ENCODE measurements around the gene SLC26A5.

- RRBS, 2 experiments, result 88 to 89% methylated on average over 2 of the region's 12 CpGs
Observed at GRCh38 chr7:101832861-101833526, 15.6 kb downstream of the CUX1 start.

GRCh38 chr7:101885658-101886144 lies 68.3 kb downstream of the CUX1 start:
- RRBS, 2 experiments, result no CpG with 5 or more reads among the region's 12 CpGs

DNA sequence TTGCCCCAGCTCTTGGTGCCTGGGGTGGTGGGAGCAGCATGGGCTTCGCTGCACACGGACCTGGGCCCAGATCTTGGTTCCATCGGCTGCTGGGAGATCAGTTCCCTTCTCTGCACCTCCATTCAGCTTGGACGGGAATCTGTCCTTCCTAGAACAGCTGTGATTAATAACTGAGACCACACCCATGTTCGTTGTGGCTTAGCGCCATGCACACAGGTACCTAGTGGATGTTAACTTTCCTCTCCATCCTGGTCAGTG lies 125.3 kb downstream of the CUX1 start:
- RRBS, 2 experiments, result no CpG with 5 or more reads among the region's 6 CpGs

DNA sequence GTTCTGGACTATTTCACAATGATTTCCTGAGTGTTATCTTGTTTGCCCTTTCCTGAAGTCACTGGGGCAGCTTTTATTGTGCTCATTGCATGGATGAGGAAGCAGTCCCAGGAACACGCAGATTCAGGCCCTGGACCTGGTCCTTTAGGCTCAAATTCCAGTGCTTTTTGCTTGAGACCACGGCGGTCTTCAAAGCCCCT lies 165.1 kb upstream of the SH2B2 start:
- RRBS, 2 experiments, result no CpG with 5 or more reads among the region's 3 CpGs

DNA sequence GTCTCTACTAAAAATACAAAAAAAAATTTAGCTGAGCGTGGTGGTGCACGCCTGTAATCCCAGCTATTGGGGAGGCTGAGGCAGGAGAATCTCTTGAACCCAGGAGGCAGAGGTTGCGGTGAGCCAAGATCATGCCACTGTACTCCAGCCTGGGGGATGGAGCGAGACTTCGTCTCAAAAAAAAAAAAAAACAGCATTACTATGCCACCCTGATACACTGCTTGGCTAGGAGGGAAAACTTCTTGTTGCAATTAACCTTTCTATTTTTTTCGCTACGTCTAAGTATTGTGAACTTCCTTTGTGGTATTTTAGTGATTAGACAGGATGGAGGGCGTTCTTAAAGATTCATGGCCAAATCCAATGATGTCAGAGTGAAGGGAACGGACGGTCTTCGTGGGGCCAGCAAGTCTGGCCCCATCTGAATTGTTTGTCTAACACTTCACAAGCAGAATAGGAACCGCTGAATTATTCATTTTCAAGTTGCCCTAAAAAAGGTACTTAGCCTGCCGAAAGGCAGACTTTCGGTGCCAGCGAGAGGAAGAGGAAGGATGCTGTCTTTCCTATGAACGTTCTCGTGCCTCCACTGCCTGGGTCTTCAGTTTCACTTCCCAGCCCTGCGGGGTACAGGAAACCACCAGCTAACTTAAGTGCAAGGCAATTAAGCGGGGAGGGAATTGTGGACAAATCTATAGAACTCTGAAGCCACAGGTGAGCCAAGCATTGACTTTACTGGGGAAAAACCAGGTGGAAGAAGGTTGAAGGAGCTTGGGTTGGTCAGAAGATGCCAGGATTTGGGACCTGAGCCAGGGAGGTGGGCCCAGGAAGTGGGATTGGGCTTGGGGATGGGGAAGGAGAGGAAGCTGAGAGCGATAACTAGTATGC lies 145.7 kb upstream of the SH2B2 start:
- RRBS, 2 experiments, result no CpG with 5 or more reads among the region's 20 CpGs

DNA sequence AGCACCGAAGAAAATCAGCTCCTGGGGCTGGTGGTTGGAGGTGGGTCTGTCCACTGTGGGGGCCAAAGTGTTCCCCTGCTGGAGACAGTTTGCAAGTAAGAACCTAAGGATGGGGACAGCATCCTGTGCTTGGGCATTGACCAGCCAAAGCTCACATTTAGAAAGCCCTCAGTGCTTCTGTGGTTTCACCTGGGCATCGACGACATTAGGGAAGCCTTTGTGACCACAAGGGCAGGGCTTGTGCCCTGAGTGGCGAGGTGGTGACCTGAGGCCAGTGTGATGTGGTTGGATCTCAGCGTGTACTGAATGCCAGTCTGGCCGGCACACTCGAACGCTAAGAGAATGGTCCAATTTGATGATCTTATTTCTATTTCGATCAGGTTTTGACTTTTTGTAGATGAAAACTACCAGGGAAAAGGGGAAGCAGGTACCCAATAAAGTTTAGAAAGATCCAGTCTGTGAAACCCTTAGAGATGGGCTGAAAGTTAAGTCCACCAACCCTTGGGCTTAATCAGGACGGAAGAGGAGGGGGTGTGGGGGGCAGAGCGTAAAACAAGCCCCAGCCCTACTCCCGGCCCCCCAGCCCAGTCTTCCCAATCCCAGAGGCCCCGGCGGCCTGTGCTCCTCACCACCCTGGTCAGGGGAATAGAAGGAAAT lies 32.0 kb upstream of the SH2B2 start:
- RRBS, 2 experiments, result no CpG with 5 or more reads among the region's 14 CpGs

DNA sequence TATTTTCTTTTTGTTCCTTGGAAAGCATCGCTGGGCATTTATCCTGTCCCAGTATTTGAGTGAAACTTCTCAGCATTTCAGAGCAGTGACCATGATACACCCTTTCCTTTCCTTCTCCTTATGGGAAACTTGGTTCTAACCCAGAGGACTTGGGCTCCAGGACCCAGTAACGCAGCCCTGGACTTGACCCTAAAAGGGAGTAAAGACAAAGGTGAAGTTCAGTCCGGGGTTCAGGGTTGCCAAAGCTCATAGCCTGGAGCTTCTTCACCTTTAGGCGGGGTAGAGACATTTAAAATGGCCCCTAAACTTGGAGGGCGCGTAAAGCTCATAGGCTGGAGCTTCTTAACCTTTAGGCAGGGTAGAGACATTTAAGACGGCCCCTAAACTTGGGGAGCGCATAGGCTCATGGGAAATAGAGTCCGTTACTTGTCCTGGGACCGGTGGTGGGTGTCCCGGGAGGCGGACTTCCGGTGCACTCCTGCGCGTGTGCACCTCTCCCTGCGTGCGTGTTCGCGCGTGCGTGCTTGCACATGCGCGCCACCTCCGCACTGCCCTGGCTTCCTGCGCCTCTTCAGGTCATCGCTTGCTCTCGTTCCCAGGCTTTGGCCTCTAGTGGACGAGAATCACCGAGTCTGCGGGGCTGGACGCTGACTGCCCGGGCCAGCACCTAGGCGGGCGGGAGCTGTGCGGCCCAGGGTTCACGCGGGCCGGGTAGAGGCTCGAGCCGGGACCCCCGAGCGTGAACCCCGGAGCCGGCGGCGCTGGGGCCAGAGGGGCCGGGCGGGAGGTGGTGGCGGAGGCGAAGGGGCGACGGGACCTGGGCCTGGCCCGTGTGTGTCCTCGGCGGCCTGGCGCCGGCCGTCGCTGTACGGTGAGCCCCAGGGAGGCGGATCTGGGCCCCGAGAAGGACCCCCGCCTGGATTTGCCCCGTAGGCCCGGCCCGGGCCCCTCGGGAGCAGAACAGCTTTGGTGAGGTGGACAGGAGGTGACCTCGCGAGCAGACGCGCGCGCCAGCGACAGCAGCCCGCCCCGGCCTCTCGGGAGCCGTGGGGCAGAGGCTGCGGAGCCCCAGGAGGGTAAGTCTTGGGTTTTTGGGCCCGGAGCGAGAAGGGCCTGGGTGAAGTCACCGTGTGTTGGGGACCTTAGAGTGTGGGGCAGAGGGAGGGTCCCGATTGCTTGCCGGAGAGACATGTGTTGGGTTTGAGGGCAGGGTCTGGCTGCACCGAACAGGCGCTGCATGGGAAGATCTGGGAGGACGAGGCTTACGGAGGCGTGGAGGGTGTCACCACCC lies 7.5 kb upstream of the SPDYE6 start:
- RRBS, 2 experiments, result 0 to 29% methylated on average over 1 of the region's 89 CpGs

- RRBS, 2 experiments, result no CpG with 5 or more reads among the region's 13 CpGs
Observed at GRCh38 chr7:102399185-102399945, 3.2 kb downstream of the PRKRIP1 start.

GRCh38 chr7:102426207-102426999 lies 7.0 kb upstream of the ORAI2 start:
- RRBS, 2 experiments, result no CpG with 5 or more reads among the region's 17 CpGs

- RRBS, 2 experiments, result 98 to 100% methylated on average over 1 of the region's 27 CpGs
Observed at GRCh38 chr7:102468641-102469210, 3.9 kb downstream of the LRWD1 start.

DNA sequence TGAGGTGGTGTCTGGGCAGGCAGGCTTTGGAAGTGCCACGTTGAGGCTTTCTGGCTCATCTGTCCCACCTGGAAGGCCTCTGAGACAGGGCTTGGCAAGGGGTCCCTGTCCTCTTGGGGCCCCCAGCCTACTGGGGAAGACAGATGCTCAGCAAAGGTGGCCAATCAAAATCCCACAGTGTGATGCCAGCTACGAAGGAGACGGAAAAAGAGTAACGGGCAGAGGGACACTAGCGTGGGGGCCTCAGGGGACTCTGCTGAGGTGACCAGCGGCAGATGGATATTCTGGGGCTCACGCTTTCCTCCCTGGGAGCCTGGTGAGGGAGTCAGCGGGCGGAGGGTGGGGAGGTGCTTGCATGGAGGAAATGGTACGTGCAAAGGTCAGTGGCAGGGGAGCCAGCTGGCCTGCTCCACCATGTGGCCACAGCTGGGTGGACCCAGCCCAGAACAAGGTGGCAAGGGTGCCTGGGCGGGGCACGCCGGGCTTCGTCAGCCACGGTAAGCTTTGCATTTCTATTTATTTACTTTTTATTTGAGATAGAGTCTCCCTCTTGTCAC lies 5.5 kb downstream of the LRWD1 start:
- RRBS, 2 experiments, result no CpG with 5 or more reads among the region's 15 CpGs

DNA sequence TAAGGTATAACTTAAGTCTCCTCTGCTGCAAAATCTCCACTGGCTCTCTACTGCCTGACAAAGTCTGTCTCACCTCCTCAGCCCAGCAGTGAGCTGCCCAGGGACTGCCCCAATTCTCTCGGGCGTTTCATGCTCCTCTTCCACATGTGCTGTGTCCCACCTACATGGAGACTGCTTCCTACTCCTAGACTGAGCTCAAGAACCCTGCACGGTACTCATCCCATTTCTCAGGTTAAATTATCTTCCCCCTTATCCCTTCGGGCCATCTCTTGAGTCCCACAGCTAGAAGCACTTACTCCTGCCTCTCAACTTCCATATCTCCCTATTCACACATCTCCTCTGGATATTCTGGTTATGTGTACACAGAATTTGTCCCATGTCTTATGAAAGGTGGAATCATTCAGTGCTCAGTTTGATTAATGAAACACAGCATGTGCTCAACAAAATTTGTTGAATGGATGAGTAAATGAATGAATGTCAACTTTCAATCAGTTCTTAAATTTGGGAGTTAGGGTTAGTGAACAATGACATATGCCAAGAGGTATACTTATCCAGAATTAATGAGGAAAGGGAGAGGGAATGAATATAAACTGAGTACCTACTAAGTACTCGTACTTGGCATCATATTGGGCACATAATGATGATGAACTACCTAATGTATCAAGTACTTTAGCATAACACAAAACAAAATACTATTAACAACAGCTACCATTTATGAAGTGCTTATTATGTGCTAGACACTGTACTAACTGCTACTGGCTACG lies 25.8 kb downstream of the NAPEPLD start:
- RRBS, 2 experiments, result no CpG with 5 or more reads among the region's 6 CpGs

DNA sequence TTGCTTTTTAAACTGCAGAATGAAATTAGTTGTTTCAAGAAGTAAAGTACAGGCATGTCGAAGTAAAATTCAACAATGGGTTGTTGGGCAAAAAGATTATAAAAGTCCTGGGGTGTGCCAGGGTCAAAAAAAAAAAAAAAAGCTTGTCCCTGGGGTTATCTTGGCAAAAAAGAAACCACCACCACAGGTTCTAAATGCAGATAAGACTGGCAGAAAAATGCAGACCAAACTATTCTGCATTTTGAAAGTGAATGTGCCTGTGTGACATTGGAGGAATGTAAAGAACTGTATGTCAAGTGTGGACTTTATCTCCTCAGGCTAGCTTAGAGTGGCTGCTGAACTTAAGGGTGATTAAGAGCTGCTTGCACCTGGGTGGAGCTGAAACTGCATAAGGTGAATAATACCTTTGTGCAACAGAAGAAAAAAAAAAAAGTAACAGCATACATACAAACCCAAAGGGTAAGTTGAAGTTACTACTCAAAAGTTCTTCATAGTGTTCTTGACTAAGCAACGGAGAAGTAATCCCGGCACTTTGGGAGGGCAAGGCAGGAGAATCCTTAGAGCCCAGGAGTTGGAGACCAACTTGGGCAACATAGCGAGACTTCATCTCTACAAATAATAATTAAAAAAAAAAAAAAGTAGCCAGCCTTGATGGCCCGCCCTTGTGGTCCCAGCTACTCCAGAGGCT lies 1.4 kb upstream of the NAPEPLD start:
- RRBS, 2 experiments, result no CpG with 5 or more reads among the region's 5 CpGs

DNA sequence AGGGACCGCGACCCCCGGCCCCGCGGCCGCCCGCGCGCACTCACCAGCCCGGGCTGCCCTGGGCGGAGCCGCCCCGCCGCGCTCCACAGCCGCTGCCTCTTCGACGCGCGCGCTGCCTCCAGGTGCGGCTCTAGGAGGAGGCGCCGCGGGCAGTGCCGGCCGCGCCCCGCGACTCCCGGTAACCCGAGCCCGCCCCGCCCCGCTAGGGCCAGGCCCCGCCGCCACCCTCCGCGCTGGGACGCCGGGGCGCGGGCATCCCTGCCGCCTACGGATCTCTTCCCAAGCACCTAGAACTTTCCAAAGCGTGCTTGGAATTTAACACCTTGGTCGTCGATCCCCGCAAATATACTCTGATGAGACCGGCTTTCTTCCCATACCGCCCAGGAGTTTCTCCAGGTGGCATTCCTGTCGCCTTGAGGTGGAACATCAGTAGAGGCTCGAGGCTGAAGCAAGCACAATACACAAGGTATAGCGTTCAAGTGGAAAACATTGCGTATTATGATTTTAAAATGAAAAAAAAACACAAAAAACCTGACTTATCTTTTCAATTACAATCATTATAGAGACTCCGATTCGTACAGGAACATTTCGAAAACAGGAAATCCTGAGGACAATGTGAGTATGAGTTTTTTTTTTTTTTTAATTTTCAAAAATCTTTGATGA lies at the start of gene SLC26A5:
TSS of gene SLC26A5 (minus strand) at position 154 of the 663 bp plus-strand sequence.
- RRBS, 2 experiments, result 2 to 10% methylated on average over 11 to 33 of the region's 58 CpGs

GRCh38 chr7:103728018-103728292 lies 261.5 kb downstream of the RELN start:
- RRBS, 2 experiments, result no CpG with 5 or more reads among the region's 7 CpGs

GRCh38 chr7:103980421-103981109 lies 8.9 kb downstream of the RELN start:
- RRBS, 2 experiments, result no CpG with 5 or more reads among the region's 2 CpGs

DNA sequence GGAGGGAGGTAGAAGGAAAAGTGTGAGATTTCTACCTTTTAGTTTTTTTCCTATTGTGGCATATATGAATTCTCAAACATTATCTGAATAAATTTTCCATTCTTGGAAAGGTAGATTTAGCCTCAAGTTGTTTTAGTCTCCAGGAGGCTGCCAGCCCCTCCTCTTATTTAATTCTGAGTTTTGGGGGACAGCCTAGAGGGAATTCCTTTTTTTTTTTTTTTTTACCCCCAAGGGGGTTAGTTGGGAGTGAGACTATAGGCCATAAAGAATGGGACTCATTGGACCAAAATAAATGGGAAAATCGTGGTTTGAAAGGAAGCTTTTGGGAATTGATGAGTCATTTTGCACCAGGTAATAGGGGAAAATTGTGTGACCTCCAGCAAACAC lies 341.5 kb downstream of the LHFPL3 start:
- RRBS, 2 experiments, result no CpG with 5 or more reads among the region's 1 CpG

All from Panc1 (cell line).